Rectum (tissue), 1 donor: ENCODE measurements around the gene LZIC.

DNA sequence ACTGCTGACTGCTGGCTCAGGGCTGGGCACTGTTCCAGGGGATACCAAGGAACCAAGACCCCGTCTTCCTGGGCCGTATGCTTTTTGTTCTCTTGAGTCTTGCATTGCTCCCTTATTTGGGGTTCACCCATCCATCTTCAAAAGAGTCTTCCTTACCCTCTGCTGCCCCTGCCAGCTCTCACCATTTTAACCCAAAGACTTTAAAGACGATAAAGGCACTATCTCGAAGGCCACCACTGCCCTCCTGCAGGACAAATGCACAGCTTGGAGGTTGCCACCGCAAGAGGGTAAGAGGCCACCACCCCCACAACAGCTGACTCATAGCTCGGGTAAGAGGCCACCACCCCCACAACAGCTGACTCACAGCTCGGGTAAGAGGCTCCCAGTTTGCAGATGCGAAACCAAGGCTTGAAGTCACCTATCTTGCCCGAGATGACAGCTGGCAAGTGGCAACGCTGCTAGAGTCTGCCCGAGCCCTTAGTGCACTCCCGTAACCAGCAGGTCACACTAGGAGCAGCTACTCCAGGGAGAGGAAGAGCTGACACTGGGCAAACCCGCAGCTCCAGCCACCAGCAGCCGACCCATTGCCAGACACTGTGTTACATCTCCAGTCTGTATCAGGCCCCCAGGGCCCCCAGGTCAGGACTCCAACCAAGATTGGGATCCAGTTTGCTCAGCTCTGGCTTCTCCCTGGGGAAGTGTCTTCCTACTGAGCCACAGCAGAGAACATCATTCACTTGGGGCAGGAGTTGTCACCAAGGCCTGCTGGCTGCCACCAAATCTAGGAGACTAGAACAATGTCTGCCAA lies 17.1 kb upstream of the SPSB1 start:
- PRO-cap, result unidirectional peak, plus-strand start at position 392 of the sequence; unidirectional peak, plus-strand start at position 521 of the sequence

GRCh38 chr1:9296694-9297596 lies 4.3 kb downstream of the SPSB1 start:
- PRO-cap, result no peak

DNA sequence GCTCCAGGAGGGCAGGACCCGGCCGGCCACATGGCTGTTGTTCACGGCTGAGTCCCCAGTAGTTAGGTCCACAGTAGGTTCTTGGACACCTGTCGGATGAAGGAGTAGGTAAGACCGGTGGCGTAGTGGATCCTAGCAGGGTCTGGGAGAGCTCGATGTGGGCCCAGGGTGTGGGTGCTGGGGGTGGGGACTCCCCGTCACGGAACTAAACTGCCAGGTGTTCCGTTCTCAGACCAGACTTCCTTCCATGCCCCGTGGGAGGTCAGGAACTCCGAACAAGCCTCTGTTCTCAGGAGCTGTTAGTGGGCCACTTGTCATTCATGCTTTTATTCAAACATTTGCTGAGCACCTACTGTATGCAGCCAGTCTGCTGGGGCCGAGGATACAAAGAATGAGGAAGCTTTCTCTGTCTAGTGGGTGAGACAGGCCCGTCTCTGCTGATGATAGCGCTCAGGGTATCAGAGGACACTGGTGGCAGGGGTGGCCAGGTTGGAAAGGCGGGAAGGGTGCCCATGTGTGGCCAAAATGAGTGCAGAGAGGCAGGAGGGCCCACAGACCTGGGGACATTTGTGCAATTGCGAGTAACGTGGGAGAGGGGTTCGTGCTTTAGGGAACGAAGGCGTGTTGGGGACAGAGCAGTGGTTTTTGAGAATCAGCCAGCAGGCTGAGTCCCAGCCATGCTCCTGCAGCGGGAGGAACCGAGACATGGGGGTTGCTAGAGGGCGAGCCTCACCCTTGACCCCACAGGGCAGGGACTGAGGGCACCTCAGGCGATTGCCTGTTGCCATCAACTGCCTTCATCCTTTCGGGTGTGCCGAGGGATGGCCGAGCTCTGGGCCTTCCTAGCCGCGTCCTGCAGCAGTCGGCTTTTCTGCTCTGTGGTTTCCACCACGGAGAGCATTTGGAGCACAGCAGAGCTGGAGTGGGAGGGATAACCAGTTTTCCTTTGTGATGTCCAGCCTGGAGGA lies 13.0 kb downstream of the SPSB1 start:
- PRO-cap, result no peak

DNA sequence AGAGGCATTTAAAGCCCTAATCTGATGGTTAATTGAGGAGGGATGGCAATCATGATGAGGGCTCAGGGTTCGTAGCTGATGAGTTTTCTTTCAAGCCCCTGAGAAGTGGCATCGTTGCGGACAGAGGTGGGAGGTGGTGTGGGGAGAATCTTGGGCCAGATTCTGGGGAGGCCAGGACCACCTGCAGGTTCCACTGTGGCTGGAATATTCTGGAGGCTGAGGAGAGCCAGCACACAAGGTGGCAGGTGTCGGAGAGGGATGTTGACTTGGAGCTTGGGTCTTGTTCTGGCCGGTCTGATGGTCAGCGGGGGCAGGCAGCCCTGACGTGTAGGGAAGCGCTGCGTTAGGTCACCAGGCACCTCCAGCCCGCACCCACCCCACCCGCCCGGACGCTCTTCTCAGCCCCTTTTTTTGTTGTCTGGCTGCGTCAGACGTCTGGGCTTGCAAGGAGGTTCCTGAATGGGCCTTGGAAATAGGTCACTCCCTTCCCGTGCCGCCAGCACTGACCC lies 29.9 kb downstream of the SPSB1 start:
- PRO-cap, result no peak

GRCh38 chr1:9338773-9339161 lies 46.1 kb downstream of the SPSB1 start:
- PRO-cap, result bidirectional peak, plus-strand start at chr1:9339091, minus-strand start at chr1:9338924

DNA sequence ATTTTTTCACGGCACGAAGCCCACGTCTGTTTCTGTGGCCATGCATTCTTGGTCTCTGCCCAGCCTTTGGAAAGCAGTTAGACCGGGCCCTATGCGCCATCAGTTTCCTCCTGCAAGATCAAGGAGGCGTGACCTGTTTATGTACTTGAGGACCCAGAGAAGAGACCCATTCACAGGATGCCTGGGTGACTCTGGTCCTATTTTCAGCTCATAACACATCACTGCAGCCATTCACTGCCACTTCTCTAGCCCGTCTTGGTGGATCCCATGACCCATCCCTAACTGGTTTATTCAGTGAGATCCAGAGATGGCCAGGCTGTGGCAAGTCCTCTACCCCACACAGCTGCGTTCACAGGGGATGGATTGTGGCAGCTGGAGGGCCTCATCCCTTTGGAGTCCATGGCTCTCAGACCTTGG lies 70.4 kb downstream of the SPSB1 start:
- PRO-cap, result no peak

GRCh38 chr1:9434878-9435508 lies 104.3 kb upstream of the SLC25A33 start:
- PRO-cap, result bidirectional peak, plus-strand start at chr1:9435406, minus-strand start at chr1:9435299

GRCh38 chr1:9455527-9456184 lies 83.6 kb upstream of the SLC25A33 start:
- PRO-cap, result no peak

- PRO-cap, result bidirectional peak, plus-strand start at chr1:9467046, minus-strand start at chr1:9466849; bidirectional peak, plus-strand start at chr1:9467313, minus-strand start at chr1:9467201
Observed at GRCh38 chr1:9466720-9467724, 72.2 kb upstream of the SLC25A33 start.

GRCh38 chr1:9482278-9482833 lies 56.9 kb upstream of the SLC25A33 start:
- PRO-cap, result no peak

- PRO-cap, result bidirectional peak, plus-strand start at chr1:9728686, minus-strand start at chr1:9728647
Observed at GRCh38 chr1:9728548-9728992, 77.0 kb downstream of the PIK3CD start.

GRCh38 chr1:9824453-9825050 lies 787 bp upstream of the CLSTN1 start:
- PRO-cap, result bidirectional peak, plus-strand start at chr1:9824648, minus-strand start at chr1:9824574

- PRO-cap, result bidirectional peak, plus-strand start at chr1:9836034, minus-strand start at chr1:9835878
Observed at GRCh38 chr1:9835474-9836433, 12.0 kb upstream of the CLSTN1 start.

DNA sequence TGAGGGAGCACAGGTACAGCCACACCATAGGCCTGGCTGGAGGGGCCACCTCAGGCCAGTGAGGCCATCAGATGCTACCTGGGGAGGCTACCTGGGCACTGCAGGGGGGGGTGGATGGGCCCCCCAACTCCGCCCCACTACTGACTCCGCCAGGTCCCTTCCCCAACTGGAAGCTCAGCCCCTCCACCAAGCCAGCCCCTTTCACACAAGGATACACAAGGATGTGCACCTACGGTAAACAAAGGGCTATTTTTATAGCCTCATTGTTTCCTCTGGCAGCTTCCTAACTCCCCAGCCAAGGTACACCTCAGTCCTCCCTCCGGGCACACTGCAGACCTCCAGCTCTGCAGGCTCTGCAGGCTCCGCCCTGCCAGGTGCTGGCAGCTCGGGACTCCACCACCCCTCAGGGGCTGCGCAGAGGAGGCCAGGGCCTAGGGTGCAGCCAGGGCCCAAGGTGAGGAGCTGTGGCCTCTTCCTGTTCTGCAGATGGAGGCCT lies 19.7 kb upstream of the CLSTN1 start:
- PRO-cap, result bidirectional peak, plus-strand start at position 417 of the sequence, minus-strand start at position 330 of the sequence

DNA sequence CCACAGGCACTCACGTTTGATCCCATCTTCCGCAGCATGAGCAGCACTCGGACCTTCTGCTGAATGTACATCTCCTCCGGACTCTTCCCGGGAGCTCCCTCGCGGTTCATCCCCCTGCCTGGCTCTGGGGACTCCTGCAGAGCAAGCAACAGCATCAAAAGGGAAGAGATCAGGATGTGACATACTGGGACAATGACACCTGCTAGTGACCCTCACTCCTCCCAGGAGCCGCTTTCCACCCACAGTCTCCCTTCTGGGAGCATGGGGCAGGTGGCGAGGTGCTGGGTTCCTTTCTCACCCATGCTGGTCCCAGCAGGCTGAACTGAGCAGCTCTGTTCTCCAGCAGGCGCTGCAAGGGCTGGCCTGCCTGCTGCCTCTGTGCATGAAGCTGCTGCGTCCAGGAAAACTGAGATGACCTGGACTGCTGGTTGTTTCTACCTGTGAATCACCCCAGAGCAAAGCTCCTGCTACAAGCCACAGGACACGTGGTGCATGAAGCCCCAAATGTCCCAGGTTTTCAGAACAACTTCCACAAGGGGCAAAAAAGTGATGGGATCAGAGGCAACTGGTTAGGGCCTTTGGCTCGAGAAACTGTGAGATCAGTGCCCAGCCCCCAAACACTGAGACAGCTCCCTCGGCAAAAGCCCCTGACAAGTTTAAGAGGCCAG lies 38.0 kb downstream of the CTNNBIP1 start:
- PRO-cap, result no peak

DNA sequence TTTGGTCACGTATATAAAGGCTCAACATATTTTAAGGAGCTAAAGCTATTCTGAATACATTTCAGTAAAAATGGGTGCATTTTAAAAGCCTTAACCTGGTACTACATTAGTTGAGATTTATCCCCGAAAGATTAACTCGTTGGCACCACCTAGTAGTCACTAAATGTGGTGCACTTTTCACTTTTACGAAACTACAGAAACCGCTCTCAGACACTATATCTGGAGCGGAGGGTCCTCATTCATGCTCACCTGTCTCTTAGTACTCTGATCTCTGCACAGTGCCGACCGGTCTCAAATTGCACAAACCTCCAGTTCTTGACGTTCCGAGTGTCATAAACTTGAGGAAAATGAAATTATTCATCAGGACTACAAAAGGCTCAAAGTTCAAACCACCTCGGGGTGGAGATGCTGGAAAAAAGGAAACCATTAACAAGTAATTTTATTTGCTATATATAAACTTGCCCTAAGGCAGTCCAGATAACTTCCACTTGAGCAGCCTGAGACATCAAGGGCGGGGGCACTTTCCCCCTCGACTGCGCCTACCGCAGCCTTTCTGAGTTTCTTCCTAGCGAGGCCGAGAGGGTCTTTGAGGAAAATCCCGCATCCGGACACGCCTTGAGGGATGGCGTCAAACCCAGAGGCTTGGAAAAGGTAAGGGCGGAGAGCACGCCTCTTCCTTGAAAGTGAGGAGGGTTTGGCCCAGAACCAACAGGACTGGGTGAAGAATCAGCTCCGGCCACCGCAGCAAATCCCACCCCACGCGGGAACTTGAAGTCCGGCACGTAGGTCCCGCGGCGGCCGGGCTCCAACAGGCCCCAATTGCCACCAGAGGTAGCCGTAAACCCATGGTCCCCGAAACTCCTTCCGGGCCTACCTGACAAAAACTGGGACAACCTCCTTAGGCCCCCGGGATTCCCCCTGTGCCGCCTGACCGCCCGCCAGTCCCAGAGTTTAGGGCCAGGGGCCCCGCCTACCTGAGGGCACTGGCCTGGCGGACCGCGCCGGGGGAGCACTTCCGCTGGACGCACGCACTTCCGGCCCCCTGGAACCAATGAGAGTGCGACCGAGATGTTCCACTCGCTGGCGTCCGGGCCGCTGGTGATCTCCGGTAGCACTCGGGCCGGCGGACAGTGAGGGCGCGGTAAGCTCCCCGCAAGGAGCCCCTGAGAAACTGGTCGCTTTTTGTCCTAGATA lies at the start of gene LZIC:
TSS of gene LZIC (minus strand) at position 1,017 of the 1,194 bp plus-strand sequence.
- PRO-cap, result bidirectional peak, plus-strand start at position 402 of the sequence, minus-strand start at position 273 of the sequence; bidirectional peak, plus-strand start at position 702 of the sequence, minus-strand start at position 685 of the sequence; bidirectional peak, plus-strand start at position 1,120 of the sequence, minus-strand start at position 953 of the sequence

- PRO-cap, result no peak
Observed at GRCh38 chr1:10376682-10377096, 22.2 kb upstream of the PGD start.

GRCh38 chr1:10475063-10475979 lies 571 bp downstream of the PEX14 start:
- PRO-cap, result bidirectional peak, plus-strand start at chr1:10475419, minus-strand start at chr1:10475392

DNA sequence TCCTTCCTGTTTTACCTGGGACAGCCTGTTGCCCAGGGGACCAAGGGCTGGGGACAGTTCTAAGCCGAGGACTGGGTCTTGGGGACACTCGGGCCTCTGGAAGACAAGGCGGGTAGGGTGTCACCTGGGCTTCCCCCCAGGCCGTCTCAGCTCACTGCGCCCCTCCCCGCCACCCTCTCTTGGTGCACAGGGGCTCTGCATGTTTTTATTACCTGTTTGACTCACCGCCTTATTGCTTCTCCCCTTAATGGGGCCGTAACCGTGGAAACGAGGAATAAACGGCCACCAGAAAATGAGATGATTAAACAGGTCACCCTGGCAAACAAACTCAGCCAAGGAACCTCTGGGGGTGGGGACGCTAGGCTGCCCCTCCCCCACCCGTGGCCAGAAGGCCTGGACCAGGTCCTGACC lies 110.0 kb downstream of the CASZ1 start:
- PRO-cap, result unidirectional peak, minus-strand start at position 148 of the sequence; unidirectional peak, minus-strand start at position 181 of the sequence

GRCh38 chr1:10692152-10693072 lies 104.0 kb downstream of the CASZ1 start:
- PRO-cap, result bidirectional peak, plus-strand start at chr1:10692606, minus-strand start at chr1:10692371